ENCODE measurements around a stretch of chr1.

DNA sequence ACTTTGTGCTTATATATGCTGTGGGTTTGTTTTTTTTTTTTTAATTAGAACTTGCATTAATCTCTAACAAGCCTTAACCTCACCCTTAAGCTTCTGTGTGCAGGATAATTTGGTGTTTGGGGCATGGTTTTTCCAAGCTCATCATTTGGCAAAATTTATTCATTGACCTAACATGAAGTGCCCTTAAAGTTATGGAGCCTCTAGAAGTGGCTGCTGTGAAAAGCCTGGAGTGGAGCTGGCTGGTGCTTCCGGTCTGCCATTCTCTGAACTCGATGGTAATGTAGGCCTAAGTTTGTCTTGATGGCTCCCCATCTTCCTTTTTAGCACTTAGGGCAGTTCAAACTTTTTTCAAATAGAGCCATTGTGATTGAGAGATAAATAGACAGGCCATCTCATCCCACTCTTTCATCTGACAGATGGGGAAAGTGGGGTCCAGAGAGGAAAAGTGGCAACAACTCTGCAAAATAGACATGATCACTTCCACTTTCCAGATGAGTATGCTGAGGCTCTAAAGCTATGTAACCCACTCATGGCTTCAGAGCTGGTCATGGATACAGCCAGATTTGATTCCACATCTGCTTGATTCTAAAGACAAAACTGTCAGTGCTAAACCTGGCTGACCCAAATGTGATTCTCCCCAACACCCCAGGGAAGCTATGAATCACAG is 59.5 kb downstream of the PLPP3 start:
- RAMPAGE, long total RNA, result no peak
- RRBS, result no CpG with 5 or more reads among the region's 2 CpGs

DNA sequence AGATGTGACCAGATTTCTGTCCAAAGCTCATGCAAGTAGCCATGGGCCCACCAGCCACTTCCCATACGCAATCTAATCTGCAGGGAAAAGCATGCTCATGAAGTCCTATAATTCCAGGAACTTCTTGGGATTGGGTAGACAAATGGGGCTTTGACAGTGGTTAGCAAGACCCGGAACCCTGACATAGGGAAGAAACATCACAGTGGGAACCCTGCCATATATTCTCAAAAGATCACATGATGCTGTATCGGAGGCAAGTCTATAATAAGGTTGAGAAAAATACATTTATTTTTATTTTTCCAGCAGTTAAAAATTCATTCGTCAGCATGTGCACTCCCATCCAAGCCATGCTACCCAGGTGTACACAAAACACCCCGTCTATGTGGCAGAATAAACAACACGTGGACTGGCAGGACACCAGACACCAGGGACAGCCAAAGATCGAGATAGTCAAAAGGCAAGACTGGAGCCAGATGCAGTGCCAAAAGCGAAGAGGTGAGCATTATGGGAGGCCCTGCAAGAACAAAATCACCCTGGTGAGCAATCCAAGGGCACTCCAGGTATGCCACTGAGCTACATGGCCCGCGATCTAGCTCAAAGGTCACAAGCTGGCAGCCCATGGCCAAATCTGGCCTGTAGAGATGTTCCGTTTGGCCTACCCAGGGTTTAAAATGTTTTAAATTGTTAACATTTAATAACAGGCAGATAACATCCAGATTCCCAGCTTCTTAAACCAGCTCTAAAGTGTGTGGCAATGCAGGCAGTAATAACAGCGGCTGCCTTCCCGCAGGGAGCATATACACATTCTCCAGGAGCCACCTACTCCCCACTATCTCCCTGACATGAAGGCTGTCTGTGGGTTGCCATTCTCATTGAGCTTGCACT is 33.7 kb downstream of the PLPP3 start:
- RAMPAGE, long total RNA, result no peak
- RRBS, result no CpG with 5 or more reads among the region's 13 CpGs

DNA sequence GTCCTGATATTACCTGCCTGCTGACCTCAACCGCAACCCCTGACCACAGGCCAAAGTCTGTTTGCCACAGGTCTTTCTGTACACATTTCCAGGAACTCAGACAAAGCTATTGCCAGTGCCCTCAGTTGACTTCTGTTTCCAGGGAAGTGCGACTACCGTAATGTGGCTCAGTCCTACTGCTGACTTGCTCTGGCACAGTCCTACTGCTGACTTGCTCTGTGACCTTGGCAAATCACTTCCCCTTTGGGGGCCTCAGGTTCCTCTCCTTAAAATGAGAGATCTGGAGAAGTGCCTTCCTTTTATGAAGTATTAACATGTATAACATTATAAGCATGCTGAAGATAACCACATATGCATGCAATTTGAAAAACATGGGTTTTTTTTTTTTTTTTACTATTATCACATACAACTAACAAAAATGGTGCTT is 55.1 kb downstream of the C8B start:
- RAMPAGE, long total RNA, result no peak
- RRBS, result no CpG with 5 or more reads among the region's 3 CpGs

- RAMPAGE, long total RNA, result no peak
- RRBS, result no CpG with 5 or more reads among the region's 25 CpGs
Observed at GRCh38 chr1:57424618-57425024, 761 bp upstream of the DAB1 start.

DNA sequence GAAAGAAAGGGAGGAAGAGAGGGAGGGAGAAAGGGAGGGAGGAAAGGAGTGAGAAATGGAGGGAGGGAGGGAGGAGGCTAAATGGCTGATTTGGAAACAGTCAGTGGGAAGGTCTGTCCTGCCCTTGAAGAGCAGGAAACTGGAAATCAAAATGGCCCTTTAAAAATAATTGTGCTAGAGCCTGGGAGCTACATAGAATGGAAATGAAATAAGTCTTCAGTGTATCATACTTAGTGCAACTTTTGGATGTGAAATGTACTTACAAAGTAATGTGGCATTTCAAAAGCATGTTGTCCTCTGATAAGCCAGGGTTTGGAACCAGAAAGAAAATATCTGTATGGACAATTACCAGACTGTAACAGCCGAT is 546.5 kb downstream of the OMA1 start:
- RAMPAGE, long total RNA, result no peak
- RRBS, result no CpG with 5 or more reads among the region's 1 CpG

GRCh38 chr1:58545634-58545776 is 1.0 kb downstream of the OMA1 start:
- RAMPAGE, long total RNA, result no peak
- RRBS, result no CpG with 5 or more reads among the region's 2 CpGs

DNA sequence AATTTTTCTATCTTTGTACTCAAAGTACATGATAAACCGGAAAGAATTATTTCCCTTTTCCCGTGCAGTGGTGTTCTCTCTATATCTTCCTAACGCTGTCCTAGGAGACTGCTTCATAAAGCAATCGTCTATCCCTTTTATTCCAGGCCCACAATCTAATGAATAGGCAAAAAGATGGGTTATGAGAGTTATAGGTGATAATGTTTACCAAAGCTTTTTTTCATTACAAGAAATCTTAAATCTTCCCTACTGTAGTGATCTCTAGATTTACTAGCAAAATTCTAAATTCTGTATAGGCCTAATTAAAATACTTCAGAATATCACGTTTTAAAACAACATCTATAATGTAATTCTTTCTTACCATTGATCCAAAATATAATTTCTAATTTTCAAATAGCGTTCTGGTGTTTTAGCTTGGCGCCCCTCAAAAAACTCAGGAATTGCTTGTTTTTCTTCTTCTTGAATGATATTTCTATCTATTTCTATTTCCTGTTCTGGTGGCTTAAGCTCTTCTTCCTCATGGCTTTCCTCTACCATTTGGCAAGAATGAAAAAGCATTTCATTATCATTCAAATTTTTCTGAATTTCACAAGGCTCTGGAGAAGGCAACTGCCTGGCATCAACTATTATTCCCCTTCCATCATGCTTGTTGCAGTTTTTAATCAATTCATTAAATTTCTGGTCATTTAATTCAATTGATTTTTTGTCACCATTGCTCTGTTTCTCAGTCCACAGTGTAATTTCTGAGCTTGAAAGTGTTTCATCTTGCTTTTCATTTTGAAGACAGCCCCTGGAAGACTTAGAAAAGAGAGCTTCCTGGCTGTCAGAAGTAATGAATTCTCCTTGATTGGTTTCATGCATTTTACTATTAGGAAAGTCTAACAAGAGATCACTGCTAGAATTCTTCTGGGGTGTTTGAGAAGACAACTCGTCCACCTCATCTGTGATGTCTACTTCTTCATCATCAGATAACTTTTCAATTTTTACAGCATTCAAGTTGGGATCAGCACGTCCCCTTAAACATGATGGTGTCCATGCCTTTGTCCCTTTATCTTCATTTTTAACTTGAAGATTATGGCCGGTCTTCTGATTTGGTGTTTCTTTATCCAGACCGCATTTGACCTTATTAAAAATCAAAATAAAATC is 18.1 kb downstream of the MYSM1 start:
- RAMPAGE, long total RNA, result no peak
- RRBS, result no CpG with 5 or more reads among the region's 11 CpGs

DNA sequence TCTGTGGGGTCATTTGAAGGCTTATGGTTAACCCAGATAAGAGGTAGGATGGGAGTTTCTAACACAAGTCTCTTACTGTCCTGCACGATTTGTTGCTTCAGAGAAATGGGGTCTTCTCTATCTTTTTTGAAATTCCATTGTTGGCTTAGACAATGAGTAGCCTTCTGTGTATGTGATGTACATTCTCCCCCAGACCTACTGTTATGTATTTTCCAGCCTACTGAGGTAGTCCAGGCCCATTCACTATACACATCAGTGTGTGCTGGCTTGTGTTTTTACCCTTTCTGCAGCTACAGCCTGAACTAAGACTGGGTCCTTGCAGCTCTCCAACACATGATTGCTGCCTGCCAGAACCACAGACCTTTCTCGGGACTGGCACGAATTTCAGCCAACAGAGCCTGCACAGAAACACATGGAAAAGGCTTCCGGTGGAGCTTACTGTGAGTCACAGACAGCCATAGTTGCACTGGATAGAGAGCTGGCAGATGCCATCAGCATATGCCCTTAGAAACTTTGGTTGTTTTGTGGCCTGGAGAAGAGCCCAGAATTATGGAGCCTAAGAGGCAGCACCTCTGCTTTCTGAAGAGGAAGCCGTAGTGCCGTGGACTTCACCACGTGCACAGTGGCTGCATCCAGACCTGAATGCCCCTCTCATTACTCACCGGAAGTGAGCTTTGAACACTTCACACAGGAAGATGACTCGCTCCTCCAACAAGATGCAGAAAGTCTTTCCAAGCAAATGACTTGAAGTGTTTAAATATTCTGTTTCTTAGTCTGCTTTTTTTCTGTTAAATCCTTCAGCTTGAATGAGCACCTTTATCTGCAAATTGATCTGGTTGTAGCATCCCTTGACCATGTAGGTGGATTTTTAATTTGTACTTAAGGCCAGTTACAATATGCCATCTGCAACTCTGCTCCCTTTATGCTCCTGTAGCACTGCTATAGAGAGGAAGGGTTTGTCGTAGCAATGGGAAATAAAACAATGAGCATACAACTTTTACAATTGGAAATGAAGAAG is 28.5 kb downstream of the JUN start:
- RAMPAGE, long total RNA, result no peak
- RRBS, result no CpG with 5 or more reads among the region's 10 CpGs

DNA sequence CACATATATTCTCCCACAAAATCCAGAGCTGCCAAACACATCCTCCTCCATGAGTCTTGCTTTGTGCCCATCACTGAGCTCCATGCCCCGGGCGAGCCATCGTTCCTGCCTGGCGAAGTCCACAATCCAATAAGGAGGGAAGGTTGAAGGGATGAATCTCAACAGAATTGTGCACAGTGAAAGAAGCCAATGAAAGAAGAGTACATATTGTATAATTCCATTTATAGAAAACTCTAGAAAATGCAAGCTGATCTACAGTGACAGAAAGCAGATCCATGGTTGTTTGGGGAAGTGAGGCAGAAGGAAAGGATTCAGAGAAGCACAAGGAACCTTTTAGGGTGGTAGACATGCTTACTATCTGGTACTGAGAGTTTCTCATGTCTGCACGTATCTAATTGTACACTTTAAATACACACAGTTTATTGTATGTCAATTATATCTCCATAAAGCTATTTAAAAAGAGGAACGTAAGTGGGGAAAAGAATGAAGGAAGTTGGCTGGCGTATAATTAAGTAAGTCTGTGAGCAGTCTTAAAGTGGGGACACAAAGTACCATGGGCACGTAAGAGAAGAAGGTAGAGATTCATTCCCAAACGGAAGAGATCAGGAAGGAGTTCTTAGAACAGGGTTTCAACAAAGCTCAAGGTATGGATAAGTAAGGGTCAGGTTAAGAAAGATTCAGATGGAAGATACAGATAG is 115.9 kb upstream of the JUN start:
- RAMPAGE, long total RNA, result no peak
- RRBS, result no CpG with 5 or more reads among the region's 9 CpGs

DNA sequence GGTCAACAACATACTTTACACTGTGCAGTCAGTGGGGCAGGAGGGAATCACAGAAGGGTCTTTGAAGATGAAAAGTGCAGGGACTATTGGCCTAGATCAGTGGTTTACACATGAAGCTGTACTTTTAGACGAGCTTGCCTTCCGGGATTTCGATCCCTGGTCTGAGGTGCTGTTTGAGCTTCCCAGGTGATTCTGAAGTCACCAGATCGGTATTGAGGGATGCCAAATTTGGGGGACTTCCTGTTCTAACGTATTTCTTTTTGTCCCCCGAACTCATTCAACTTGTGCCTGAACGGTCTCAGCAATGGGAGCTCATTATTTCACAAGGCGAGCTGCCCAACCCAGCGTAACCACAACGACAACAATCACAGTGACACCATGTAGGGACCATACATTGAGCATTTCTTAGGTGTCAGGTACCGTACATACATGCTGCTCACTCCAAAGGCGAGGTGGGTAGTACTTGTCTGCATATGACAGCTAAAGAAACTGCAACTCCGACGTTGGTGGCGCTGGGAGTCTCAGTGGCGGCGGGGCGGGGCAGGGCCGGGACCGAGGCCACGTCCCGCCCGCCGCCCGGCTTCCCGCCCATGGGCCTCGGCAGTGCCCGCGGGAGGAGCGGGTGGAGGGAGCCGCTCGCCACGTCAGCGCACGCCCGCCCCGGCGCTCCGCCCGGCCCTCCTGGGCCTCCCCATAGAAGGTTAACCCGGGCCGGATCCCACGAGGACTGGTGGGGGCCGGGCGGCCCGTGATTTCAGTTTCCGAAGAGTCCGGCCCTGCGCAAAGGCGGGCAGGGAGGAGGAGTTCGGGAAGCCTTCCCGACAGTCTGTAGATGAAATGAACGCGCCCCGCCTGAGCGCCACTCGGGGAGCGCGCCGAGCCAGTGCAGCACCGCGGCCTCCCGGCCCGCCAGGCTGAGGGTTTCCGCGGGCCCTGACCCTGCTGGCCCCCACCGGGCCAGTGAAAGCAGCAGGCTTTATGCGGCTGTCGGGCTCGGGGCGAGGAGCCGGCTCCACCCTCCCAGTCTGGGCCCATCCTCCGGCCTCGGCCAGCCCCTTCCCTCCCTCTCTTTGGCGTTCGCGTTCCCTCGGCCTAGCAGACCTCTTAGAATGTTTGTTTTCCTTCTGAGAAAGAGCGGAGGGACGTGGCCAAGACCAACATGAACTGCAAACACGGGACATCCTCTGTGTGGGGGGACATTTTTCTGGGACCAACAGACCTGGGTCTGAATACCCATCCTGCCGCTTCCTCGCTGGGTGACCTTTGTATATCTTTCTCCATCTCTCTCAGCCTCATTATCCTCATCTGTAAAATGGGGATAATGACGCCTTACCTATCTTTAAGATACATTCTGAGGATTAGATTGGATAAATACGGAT is 119.8 kb upstream of the JUN start:
- RAMPAGE, long total RNA, result no peak
- RRBS, result 2% methylated on average over 22 of the region's 85 CpGs

DNA sequence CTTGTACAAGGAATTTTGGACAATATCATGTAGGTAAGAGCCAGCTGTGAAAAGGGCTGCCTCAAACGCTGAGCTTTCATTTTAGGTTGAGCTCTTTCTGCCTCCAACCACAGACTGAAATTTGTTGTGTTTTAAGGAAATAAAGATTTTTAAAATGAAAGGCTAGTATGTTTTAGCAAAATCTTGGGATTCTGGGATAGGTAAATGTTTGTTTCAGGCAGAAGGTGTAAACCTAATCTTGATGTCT is 230.3 kb upstream of the JUN start:
- RAMPAGE, long total RNA, result no peak
- RRBS, result no CpG with 5 or more reads among the region's 1 CpG

DNA sequence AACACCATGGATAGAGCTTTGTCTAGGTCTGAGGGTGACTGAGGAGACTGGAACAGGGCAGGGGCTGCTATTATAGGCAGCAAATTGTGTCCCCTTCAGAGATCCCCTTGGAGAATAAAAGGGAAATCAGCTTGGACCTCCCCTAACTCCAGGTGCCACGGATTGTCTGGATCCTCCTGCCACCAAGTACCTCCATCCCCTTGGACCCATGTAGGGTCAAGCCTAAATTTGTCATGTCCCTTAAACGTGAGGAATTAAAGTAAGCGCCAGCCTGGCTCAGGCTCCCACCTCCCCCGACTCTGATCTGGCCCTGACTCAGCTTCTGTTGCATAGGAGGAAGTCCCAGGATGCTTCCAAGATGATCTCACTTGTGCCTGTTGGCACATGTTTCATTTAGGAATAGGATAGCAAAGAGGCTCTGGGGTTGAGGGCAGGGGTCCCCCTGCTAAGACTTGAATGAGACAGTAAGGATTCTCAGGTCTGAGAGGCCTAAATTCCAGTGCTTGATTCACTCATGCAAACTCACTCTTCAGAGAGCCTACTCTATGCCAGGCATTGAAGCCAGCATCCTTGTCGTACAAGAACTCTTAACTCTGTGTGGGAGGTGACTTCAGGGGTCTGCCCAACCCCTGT is 231.9 kb upstream of the JUN start:
- RAMPAGE, long total RNA, result no peak
- RRBS, result no CpG with 5 or more reads among the region's 5 CpGs

DNA sequence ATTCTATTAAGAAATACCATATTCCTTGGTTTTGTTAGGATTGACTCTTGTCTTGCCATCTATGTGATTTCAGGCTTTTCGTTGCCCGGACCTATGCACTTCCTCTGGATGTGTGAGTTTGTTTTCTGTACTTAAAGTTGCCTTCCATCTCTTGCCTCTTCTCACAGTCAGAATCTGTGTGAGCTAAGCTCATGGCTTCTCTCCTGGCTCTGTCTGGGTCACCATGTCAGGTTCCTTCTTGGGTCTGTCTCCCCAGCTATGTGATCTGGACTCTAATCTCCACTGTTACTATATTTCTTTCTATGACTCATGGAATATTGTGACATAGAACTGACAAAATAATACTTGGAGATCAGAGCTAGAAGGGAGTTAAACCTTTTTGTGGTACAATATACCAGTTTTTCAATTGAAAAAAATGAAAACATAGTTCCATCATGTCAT is 172.8 kb upstream of the FGGY start:
- RAMPAGE, long total RNA, result no peak
- RRBS, result no CpG with 5 or more reads among the region's 2 CpGs

GRCh38 chr1:59669763-59670028 is 145.1 kb upstream of the HOOK1 start:
- RAMPAGE, long total RNA, result no peak
- RRBS, result no CpG with 5 or more reads among the region's 8 CpGs

DNA sequence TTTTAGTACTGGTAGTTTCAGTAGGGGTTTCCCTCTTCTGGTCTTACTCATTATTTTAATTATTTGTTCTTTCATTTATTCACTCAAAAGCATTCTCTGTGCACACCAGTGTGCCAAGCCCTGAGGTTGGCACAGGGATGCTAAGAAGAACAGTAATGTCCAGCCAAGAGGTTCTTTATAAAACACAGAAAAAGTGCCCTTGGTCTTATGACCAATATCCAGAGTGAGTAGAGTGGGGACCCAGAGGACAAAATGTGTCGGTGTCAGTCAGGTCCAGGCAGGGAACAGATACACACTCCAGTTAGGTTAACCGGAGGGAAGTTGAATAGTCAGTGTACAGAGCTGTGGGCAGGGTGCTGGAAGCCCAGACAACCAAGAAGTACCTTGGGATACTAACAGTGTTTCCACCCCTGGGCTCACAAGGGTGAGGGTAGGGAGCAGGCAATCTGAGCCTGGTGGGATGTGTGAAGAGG is 143.7 kb upstream of the HOOK1 start:
- RAMPAGE, long total RNA, result no peak
- RRBS, result no CpG with 5 or more reads among the region's 2 CpGs

DNA sequence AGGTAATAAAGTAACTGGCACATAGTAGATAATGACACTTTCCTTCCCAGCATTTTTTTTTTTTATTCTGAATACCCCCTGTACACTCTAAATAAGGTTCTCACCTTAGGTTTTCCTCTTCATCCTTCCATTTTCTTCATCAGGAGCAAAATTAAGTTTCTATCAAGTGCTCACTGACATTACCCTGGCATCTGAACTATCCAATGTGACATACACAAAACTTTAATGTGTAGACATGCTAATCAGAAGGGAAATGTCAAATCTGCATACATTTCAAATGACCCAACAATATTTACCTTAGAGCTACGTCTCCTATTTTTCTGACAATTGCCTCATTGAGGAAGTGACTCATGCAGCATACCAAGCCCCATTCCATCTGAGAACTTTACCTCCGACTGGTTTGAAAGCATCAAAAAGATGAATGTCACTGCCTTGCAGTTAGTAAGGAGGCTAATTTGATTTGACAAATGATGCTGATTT is 500.0 kb upstream of the C1orf87 start:
- RAMPAGE, long total RNA, result no peak
- RRBS, result no CpG with 5 or more reads among the region's 2 CpGs

DNA sequence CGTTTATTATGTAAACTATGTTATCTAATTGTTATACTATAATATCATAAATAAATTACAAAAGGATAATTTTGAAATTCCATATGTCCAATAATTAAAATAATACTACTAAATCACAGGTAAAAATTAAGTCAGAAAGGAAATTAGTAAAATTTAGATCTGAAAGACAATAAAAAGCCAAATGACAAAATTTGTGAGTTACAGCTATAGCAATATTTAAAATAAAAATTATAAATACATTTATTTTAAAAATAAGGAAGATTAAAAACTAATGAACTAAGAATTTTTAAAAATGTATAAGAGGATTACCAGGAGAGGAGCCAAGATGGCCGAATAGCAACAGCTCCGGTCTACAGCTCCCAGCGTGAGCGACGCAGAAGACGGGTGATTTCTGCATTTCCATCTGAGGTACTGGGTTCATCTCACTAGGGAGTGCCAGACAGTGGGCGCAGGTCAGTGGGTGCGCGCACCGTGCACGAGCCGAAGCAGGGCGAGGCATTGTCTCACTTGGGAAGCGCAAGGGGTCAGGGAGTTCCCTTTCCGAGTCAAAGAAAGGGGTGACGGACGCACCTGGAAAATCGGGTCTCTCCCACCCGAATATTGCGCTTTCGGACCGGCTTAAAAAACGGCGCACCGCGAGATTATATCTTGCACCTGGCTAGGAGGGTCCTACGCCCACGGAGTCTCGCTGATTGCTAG is 442.5 kb upstream of the NFIA start:
- RAMPAGE, long total RNA, result no peak
- RRBS, result no CpG with 5 or more reads among the region's 30 CpGs

GRCh38 chr1:60903575-60904053 is 178.7 kb upstream of the NFIA start:
- RAMPAGE, long total RNA, result no peak
- RRBS, result no CpG with 5 or more reads among the region's 10 CpGs

- RAMPAGE, long total RNA, result no peak
- RRBS, result no CpG with 5 or more reads among the region's 52 CpGs
Observed at GRCh38 chr1:61056517-61057536, 25.5 kb upstream of the NFIA start.

GRCh38 chr1:61140212-61141426 is 58.3 kb downstream of the NFIA start:
- RAMPAGE, long total RNA, result no peak
- RRBS, result no CpG with 5 or more reads among the region's 12 CpGs